ENCODE data around the genes SMARCE1, KRTAP3-3 and KRTAP2-4.

DNA sequence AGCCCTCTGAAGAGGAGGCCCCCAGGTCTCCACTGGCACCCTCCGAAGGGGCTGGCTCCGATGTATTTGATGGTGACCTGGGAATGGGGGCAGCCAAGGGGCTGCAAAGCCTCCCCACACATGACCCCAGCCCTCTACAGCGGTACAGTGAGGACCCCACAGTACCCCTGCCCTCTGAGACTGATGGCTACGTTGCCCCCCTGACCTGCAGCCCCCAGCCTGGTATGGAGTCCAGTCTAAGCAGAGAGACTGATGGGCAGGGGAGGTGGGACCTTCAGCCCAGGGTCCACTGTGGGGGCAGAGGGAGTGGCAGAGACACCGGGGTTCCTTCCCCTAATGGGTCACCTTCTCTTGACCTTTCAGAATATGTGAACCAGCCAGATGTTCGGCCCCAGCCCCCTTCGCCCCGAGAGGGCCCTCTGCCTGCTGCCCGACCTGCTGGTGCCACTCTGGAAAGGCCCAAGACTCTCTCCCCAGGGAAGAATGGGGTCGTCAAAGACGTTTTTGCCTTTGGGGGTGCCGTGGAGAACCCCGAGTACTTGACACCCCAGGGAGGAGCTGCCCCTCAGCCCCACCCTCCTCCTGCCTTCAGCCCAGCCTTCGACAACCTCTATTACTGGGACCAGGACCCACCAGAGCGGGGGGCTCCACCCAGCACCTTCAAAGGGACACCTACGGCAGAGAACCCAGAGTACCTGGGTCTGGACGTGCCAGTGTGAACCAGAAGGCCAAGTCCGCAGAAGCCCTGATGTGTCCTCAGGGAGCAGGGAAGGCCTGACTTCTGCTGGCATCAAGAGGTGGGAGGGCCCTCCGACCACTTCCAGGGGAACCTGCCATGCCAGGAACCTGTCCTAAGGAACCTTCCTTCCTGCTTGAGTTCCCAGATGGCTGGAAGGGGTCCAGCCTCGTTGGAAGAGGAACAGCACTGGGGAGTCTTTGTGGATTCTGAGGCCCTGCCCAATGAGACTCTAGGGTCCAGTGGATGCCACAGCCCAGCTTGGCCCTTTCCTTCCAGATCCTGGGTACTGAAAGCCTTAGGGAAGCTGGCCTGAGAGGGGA, 2.7 kb downstream of the MIEN1 start:
- CAGE, long polyA plus RNA, result no peak
- RRBS, result no CpG with 5 or more reads among the region's 20 CpGs

DNA sequence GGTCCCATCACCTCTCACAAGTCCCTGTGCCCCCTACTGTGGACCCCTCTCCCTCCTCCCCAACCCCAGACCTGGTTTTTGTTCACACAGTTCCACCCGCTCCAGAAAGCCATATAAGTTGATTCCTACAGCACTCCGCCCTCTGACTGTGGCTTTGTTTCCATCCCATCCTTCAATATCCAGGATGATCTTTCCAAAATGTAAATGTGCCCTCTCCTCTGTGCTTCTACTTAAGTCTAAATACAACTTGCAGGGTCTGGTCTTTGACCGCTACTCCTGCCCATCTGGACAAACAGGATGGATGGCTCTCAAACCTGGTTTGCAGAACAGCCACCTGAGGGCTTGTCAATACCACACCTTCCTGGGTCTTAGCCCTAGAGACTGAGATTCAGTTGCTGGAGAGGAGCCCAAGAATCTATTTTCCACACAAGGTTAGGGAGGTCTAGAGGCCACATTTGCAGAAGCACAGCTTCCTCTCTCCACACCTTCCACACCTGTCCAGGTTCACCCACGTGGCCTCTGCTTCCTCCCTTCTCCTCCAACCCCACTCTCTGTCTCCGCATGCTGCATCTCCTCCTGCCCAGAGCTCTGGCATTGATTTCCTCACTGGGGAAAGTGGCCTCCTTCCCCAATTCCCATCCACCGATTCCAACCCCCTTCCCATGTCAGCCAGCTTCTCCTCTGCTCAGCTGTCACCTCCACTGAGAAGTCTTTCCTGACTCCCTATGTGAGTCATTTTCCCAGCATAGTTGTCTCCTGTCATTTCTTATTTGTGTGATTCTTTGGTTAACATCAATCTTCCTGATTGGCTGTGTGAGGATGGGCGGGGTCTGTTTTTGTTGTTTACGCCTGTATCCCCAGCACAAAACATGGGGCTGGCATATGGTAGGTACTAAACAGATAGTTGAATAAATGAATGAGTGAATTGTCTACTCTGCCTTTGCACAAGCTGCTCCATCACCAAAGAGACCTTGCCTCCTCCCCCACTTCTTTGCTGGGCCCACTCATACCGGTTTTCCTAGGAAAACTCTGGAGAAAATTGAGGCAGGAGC, 1.7 kb upstream of the GRB7 start:
- CAGE, long polyA plus RNA, result no peak
- RRBS, result no CpG with 5 or more reads among the region's 9 CpGs

GRCh38 chr17:39950674-39951156, 12.1 kb upstream of the GSDMA start:
- CAGE, long polyA plus RNA, result no peak
- RRBS, result no CpG with 5 or more reads among the region's 4 CpGs

- CAGE, long polyA plus RNA, result no peak
- RRBS, result no CpG with 5 or more reads among the region's 7 CpGs
Observed at GRCh38 chr17:40149009-40149704, 8.8 kb downstream of the CASC3 start.

DNA sequence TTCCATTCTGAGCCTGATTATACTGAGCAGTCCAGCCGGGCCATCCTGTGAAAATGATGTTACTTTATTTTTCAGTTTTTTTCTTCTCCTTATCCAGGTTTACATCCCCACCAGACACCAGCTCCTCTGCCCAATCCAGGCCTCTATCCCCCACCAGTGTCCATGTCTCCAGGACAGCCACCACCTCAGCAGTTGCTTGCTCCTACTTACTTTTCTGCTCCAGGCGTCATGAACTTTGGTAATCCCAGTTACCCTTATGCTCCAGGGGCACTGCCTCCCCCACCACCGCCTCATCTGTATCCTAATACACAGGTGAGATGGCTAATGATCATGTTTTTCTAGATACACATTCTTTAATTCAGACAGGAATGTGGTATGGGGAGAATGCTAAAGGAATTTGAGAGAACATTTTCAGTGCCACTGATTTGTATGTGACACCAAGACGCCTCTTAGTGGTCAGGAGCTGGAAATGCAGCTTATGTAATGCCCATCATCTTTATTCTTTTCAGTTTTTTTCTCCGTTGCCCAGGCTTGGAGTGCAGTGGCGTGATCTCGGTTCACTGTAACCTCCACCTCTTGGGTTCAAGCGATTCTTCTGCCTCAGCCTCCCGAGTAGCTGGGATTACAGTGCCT, 9.0 kb upstream of the RAPGEFL1 start:
- CAGE, long polyA plus RNA, result no peak
- RRBS, result no CpG with 5 or more reads among the region's 9 CpGs

DNA sequence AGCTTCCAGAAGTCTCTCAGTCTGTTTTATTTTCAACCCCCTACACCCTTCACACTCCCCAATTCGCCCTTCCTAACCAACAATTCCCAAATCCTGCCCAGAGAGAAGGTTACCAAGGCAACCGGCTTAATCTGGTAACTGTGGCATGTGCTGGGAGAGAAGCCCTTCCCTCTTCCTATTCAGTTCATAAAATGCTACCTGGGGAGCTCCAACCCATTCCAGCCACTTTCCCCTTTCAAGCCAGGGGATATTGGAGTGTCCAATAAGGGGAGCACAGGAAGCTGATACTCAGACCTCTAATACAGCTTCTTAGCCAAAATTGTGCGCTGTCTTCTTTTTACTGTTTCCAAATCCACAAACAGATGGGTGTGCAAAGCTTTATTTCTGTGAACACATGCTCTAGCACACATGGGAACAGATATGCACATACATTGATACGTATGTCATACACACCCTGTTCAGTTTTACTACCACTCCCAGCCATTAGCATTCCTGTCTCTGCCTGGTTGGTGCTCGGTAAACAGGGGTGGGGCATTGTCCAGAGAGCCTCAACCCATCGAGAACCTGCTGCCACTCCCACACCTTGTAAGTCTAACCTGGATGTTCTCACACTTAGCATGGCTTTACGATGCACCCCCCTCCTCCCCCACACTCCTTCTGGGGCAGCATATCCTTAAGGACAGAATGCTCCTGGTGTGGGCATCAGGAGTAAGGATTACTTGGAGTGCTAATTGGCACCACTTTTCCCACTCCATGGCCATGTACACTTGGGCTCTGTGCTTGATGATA, 1.1 kb upstream of the RAPGEFL1 start:
- CAGE, long polyA plus RNA, result no peak
- RRBS, result no CpG with 5 or more reads among the region's 7 CpGs

DNA sequence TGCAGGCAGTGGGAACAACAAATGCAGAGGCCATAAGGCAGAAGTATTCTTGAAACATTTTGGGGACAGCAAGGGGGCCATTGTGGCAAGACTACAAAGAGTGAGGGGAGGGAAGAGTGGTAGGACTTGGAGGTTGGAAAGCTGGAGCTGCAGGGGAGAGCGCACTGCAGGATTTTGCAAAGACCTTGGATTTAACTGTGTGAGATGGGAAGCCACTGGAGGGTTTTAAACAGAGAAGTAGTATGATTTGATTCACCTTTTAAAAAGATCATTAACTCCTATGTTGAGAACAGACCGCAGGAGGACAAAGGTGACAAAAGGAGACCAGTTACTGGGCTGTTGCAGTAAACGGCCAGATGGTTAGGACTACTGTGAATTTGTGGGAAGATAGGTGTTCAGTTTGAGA, 22.1 kb upstream of the CDC6 start:
- CAGE, long polyA plus RNA, result no peak
- RRBS, result no CpG with 5 or more reads among the region's 3 CpGs

DNA sequence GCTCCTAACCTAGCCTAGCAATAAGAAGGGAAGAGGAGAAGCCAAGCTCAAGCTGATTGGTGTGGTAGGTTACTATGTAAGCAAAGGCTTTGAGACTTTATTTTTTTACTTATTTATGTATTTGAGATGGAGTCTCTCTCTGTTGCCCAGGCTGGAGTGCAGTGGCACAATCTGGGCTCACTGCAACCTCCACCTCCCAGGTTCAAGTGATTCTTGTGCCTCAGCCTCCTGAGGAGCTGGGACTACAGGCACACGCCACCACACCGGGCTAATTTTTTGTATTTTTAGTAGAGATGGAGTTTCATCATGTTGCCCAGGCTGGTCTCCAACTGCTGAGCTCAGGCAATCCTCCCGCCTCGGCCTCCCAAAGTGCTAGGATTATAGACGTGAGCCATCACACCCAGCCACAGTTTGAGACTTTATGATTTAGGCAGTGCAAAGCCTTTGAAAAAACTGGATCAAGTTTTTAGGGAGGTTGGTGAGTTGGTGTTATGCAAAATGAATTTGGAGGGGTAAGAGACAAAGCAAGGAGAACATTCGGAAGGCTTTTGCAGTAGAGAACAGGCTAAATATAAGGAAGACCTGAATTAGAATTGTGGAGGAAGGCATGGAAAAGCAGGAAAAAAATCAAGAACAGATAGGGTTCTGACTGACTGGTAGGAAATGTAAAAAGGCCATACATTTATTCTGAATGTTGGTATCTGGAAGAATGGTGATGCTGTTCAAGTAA, 14.6 kb upstream of the CDC6 start:
- CAGE, long polyA plus RNA, result no peak
- RRBS, result no CpG with 5 or more reads among the region's 6 CpGs

- CAGE, long polyA plus RNA, result no peak
- RRBS, result no CpG with 5 or more reads among the region's 17 CpGs
Observed at GRCh38 chr17:40351131-40351660, 13.3 kb downstream of the GJD3 start.

DNA sequence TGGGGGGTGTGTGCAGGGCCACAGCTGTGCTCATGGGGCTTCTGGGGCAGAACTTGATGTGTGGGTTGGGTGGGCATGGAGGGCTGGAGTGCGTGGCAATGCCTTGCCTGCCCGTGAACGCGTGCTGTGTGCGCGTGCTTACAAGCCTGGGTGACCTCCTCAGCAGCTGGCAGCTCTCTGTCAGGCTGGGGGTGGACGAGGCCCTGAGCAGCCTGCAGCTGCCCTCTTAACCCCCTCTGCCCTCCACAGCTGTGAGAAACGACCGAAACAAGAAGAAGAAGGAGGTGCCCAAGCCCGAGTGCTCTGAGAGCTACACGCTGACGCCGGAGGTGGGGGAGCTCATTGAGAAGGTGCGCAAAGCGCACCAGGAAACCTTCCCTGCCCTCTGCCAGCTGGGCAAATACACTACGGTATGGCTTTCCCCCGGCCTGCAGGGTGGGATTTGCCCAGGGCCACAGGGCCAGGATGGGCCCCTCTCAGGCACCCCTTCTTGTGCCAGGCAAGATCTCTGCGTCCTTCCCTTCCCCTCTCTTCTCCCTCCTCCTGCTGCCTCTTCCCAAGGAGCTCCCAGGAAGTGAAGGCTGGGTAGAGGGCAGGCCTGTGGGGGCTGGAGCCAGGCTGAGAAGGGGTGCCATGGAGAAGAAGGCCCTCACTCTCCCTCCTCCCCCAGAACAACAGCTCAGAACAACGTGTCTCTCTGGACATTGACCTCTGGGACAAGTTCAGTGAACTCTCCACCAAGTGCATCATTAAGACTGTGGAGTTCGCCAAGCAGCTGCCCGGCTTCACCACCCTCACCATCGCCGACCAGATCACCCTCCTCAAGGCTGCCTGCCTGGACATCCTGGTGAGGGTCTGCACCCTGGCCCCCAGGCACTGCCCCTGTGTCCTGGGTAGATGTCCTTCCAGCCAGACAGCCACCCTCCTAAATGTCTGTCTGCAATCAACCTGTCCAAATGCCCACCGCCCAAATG, 12.6 kb downstream of the GJD3 start:
- CAGE, long polyA plus RNA, result no peak
- RRBS, result 68% methylated on average over 4 of the region's 24 CpGs

DNA sequence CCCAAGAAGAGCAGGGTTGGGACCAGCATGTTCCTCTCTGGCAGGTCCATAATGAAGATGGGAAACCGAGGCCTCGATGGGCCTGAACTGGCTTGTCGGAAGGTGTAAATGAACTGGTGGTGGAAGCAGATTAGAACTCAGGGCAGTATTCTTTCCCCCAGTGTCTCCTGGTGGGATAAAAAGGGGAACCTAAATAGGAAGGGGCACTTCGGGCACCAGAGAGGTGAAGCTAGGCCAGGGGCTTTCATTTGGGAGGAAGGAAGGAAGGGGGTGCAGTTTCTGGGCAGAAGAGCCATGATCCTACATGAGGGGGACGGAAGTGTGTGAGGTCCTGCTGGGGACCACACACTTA, 21.0 kb downstream of the IGFBP4 start:
- CAGE, long polyA plus RNA, result no peak
- RRBS, result no CpG with 5 or more reads among the region's 5 CpGs

DNA sequence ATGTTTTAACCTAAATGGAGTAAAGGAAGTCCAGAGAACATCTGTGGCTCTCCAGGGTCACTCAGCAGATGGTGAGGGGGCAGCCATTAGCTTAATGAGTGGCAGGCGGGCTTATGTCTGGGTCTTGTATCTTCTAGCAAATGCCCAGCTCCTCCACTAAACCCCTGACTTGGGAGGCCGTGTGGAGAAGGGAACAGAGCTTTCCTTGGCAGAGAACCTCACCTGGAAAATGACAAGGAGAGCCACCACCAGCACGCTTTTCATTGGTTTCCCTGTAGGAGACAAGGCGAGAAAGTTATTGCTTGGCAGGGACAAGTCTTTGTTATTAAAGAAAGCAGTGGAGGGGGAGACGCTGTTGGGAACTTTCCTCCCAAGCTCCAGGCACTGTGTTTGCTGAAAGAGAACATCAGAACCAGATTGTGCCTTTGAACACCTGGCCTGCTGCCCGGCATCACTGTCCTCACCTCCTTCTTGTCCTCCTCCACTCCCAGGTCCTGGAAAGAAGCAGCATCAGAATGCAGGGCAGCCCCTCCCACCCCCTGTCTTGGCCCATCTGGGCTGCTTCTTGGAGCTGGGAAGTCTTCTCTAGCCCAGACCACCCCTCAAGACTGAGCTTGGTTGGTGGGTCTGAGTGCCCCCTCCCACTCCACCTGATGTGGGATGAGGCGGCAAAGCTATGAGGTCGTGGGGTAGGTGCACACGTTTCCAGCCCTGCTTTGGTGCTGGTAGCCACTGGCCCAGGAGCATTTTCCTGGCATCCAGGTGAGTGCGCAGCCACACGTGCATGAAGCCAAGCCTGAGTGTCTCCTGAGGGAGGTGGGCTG, 6.4 kb downstream of the CCR7 start:
- CAGE, long polyA plus RNA, result no peak
- RRBS, result no CpG with 5 or more reads among the region's 11 CpGs

DNA sequence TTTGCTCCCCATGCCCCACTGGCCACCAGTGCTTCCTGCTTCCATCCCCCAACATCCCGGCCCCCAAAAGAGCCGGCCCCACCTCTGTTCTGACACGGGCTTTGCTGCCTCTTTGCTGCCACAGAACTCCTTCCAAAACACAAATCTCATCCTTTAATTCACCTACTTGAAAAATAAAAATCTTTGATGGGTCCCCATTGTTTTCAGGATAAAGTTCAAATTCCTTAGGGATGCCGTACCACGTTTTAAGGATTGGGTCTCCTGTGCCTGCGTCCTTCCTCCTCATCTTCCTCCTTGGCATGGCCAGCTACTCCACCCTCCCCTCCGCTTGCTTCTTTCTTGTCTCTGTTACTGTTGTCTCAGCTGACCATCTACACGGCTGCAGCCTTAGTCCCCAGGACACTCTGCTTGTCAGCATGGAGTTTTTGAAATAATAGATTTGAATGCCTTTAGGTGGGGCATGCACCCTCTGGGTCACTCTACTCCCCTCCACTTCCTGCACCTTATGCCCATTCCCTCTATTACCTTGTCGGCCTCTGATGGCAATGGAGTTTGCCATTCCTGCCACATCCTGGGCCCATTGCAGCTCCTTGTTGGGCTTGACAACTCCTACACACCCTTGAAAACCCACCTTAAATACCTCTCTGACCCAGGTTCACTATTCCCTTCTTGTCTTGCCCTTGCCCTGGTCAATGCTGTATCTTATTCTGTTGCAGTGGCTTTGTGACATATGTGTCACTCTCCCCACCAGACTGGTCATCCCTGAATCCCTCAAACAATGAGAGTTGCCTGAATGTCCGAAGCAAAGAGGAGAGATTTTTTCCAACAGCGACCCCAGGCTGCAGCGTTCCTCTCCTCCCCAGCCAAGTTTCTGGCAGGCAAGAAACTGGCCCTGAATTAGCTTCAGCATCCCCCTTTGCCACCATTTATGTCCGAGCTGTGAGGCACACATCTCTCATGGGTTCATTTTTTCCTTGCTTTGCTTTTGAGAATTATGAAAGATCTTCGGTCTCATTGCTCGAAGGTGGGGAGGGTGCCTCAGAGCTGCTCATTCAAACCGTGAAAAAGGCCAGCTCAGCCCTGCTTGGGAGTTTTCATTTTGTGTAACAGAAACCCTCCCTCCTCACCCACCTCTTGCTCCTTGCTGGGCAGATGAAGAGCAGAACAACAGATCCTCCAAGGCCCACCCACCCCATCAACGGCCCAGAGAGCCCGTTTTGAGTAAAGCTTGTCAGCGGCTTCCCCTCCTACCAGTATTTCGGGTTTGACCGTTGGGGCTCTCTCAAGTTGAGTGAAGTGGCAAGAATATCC, 2.4 kb downstream of the CCR7 start:
- CAGE, long polyA plus RNA, result no peak
- RRBS, result no CpG with 5 or more reads among the region's 21 CpGs

GRCh38 chr17:40563734-40564118, 1.5 kb downstream of the CCR7 start:
- CAGE, long polyA plus RNA, result no peak
- RRBS, result no CpG with 5 or more reads among the region's 2 CpGs

DNA sequence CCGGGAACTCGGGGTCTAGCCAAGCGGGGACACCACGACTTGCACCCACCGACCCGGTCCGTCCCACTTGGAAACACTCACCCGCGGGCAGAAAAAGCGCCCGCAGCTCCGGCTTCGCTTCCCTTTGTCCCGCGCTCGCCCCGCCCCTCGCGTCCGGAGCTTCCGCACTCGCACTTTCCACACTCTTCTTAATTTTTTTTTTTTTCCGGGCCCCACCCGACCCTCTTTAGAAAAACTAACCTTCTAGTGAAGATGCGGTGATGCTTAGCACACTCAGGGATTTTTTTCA, at the start of gene SMARCE1:
TSS of gene SMARCE1 (minus strand) at position 127 of the 289 bp plus-strand sequence.
- CAGE, long polyA plus RNA, result start-site peak on the minus strand centred at position 131 of the sequence, 67 bp wide, 2,935 and 2,256 reads in 2 replicates
- RRBS, result 3% methylated on average over 21 of the region's 25 CpGs

- CAGE, long polyA plus RNA, result no peak
- RRBS, result no CpG with 5 or more reads among the region's 9 CpGs
Observed at GRCh38 chr17:40719477-40720162, 16.1 kb upstream of the KRT24 start.

DNA sequence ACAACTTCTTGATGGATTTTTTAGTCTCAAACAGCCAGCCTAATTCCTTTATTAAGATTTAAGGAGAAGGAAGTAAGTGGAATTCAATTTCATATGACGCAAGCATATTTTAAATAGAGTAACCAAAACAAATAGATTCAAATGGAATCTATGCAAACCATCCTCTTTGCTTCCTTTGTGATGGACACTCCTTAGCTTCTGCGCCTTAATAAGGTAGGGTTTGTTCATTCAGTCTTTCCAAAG, 16.5 kb downstream of the KRT12 start:
- CAGE, long polyA plus RNA, result no peak
- RRBS, result no CpG with 5 or more reads among the region's 2 CpGs

GRCh38 chr17:40935892-40937064, 1.2 kb downstream of the KRT23 start:
- CAGE, long polyA plus RNA, result no peak
- RRBS, result 87% methylated on average over 4 of the region's 29 CpGs

- CAGE, long polyA plus RNA, result no peak
Observed at GRCh38 chr17:40994085-40994284, at the start of gene KRTAP3-3. TSS of gene KRTAP3-3 (minus strand) at chr17:40994164.

- CAGE, long polyA plus RNA, result no peak
- RRBS, result no CpG with 5 or more reads among the region's 20 CpGs
Observed at GRCh38 chr17:41065642-41066200, at the start of gene KRTAP2-4. TSS of gene KRTAP2-4 (minus strand) at chr17:41065879.

All from osteoblast (primary cell).